Epithelial cell of esophagus (primary cell): Measurements from ENCODE around the genes DENND5B and H3-5.

GRCh38 chr12:29505087-29505950, 7.8 kb upstream of the OVCH1 start:
- RRBS = no CpG with 5 or more reads among the region's 4 CpGs

DNA sequence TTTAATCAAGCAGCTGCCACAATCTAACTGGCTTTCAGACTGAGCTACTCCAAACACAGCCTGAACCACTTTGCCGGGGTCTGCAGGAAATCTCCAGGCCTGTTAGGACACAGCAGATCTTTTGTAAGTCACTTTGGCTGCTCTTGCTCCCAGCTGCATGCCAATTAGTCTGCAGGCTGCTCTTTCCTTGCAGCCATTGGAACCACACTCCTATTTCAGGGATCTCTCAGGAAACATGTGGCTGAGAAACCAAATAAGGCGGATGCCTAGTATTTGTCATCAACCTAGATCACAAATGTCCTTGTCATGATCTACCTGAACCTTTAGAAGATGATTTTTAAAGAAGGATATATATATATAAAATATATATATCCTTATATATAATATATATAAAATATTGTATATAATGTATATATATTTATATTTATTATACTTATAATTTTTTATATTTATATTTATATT, 73.5 kb downstream of the TMTC1 start:
- RRBS = no CpG with 5 or more reads among the region's 2 CpGs

GRCh38 chr12:29782225-29782880, 1.4 kb downstream of the TMTC1 start:
- RRBS = no CpG with 5 or more reads among the region's 16 CpGs

- RRBS = no CpG with 5 or more reads among the region's 6 CpGs
Measured at GRCh38 chr12:30632449-30633216, 63.0 kb downstream of the IPO8 start.

DNA sequence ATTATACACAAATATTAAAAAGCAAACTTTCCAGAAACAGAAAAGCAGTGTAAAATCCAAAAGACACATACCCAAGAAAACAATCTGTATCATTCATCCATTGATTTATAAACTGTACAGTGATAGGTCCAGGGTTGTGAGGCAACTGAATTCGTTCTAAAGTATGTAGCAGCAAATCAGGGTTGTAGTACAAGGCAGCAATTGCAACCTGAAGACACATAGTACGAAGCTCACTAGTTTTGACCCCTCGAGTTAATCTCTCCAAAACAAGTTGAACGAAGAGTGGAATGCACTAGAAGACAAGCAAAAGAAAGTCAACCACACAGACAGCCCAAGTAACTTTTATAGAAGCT, 56.2 kb downstream of the IPO8 start:
- RRBS = no CpG with 5 or more reads among the region's 4 CpGs

DNA sequence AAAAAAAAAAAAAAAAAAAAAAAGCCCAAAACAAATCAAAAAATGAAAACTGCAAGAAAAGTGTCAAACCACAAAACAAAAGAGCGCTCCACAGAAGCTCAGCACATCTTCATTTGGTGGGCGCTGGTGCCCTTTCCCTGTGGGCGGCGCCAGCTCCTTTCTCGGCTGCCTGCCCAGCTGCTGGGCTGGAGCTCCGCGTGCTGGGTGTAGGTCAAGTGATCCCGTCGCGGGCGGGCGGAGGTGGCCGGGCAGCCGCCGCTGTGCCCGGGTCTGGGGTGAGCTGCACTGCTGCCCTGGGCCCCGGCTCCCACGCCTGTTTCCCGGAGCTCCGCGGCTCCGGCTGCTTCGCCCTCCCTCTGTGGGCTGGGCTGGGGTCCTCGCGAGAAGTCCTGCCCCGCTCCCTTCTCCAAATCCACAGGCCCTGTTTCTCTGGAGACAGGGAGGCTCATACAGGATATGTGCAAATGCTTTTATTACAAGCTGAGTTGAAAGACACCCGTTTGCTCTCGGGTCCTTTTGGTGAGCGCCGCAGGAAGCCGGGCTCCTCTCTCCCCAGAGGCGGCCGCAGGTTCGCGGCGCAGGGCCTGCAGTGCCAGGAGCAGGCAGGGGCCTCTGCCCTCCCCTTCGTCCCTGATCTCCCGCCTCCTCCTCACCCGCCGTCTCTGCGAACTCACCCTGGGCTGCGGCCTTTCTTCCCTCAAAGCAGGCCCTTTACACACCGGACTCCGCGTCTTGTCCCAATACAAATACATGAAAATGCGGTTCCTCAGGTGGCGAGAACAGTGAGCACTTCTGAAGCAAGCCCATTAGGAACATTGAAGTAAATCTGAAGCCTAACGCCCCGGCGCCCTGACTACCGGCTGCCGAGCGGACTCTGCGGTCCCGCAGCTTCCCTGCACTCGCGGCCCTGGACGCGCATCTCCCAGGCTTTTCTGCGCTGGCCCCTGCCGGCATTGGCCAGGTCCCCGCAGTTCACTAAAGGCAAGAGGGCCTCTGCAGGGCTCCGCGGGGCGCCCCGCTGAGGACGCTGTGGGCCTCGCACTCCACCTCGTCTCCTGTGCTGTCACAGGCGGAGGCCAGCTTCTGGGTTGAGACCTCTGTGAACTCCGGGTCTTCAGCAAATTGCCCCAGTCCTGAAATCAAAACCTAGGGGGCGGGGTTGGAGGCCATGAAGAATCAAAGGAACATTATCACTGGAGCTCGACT, 68.0 kb upstream of the CAPRIN2 start:
- RRBS = 40% methylated on average over 8 of the region's 73 CpGs

DNA sequence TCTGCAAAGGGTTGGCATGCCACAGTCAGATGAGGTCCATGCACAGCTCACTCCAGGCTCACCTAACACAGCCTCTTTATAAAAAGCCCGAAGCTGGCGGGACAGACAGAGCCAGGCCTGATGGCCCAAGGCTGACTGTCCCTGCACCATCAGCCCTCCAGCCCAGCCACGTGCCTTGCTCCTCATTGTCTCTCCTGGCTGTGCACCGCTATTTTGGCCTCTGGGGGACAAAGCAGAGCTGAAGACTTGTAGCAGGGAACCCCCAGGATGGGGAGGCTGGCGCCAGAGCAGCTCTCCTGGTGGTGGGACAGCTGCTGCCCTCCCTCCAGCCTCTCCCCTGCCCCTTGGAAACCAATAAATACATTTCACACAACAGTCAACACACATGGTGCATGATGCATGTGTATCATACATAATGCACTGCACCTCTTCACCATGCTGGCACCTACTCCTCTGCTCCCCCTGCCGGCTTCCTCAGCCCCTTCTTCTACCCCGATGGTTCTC, 61.6 kb upstream of the DDX11 start:
- RRBS = no CpG with 5 or more reads among the region's 7 CpGs

DNA sequence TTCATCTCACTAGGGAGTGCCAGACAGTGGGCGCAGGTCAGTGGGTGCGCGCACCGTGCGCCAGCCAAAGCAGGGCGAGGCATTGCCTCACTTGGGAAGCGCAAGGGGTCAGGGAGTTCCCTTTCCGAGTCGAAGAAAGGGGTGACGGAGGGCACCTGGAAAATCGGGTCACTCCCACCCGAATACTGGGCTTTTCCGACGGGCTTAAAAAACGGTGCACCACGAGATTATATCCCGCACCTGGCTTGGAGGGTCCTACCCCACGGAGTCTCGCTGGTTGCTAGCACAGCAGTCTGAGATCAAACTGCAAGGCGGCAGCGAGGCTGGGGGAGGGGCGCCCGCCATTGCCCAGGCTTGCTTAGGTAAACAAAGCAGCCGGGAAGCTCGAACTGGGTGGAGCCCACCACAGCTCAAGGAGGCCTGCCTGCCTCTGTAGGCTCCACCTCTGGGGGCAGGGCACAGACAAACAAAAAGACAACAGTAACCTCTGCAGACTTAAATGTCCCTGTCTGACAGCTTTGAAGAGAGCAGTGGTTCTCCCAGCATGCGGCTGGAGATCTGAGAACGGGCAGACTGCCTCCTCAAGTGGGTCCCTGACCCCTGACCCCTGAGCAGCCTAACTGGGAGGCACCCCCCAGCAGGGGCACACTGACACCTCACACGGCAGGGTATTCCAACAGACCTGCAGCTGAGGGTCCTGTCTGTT, 89.7 kb downstream of the DDX11 start:
- RRBS = no CpG with 5 or more reads among the region's 28 CpGs

DNA sequence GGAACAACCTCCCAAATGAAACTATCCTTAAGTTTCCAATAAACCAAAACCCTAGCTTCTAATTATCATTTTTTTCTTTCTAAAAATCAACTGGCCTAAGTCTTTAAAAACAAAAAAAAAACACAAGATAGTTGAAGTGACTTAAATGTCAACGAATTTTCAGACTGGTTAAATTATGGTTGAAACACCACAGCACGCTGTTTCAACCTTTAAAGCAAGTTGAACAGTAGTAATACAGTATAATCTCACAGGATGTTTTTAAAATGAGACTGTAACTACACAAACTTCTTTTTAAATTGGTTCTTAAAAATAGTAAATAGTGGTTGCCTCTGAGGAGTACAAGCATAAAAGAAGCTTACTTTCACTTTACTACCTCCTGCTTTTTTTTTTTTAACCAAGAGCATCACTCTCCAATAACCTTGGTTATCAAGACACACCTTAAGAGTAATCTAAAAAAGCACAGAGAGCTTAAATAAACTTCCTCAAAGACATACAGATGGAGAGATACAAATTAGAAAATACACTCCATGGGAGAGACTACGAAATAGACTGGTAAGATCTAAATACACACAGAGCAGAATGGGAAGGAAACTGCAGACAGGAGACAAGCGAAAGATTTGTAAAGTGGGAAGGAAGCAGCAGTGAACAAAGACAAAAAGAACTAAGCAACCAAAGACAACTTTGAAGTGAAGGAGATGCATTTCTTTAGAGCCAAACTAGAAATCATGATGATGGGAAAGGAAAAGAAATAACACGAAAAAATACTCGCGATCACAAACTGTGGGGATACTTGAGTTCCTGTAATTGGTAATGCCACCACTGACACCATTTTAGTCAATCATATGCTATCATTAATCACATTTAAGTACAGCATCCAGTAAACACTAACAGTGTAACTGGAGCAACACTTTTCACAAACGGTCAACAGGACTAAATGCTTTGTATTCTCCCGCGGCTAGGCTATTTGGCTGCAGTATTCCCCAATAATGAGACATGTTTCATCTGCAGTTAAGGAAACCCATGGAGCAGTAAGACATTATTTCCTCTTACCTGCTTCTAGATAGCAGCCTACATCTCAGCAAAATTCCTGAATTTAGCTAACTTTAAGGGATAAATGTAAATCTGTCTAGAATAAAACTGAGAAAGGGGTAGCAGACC, 8.3 kb downstream of the SINHCAF start:
- RRBS = no CpG with 5 or more reads among the region's 10 CpGs

DNA sequence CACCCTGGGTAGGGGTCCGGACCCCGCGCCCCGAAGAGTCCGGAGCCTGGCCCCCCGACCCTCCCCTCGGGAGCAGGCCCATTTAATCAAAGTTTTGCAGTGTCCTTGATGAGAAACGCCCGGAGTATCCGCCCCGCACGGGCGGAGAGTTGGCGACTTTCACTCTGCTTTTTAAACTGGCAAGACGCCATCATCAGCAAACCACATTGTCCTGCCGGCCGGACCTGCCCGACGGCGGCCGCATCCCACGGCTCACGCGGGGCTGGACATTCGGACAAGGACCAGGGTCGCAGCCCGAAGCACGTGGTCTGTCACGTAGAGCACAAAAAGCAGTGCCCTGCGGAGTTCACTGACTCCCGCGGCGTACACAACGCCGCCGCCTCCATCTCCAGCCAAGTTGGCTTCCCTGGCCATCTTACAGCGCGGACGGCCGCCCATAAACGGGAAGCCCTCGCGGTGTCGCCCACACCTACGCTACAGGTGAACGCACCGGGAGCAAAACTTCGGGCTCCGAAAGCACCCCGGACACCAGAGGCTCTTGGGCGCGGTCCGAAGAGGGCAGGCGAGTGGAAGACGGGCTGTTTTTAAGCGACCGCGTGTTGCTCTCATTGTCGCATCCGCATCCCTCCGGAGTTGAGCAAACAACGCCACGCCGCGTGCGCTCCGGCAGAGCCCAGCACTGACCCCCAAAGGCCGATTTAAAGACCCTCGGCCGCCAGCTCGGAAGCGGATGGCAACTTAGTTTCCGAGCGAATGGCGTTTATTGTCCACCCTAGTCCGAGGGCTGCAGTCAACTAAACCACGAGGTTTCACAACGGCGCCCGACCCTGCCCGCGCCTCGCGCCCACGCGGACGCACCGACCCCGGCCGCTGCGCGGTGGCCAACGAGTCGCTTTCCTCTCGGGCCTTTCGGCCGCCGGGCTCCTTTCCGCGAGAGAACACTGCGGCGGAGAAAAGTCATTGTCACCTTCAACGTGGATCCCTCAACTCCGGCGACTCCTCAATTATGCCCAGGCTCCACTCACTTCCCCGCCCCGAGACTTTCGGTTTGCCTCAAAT, 885 bp downstream of the SINHCAF start:
- RRBS = 2% methylated on average over 35 of the region's 108 CpGs

- RRBS = no CpG with 5 or more reads among the region's 6 CpGs
Measured at GRCh38 chr12:31362791-31363516, 37.0 kb upstream of the SINHCAF start.

DNA sequence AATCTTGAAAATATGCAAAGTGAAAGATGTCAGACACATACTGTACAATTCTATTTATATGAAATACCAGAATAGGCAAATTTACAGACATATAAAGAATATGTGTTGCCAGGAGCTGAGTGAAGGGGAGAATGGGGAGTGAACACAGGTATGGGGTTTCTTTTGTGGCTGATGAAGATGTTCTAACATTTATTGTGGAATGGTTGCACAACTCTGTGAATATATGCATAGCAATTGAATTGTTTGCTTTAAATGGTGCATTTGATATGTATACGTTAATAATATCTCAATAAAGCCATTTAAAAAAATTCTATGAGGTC, 65.6 kb downstream of the DENND5B start:
- RRBS = no CpG with 5 or more reads among the region's 1 CpG

DNA sequence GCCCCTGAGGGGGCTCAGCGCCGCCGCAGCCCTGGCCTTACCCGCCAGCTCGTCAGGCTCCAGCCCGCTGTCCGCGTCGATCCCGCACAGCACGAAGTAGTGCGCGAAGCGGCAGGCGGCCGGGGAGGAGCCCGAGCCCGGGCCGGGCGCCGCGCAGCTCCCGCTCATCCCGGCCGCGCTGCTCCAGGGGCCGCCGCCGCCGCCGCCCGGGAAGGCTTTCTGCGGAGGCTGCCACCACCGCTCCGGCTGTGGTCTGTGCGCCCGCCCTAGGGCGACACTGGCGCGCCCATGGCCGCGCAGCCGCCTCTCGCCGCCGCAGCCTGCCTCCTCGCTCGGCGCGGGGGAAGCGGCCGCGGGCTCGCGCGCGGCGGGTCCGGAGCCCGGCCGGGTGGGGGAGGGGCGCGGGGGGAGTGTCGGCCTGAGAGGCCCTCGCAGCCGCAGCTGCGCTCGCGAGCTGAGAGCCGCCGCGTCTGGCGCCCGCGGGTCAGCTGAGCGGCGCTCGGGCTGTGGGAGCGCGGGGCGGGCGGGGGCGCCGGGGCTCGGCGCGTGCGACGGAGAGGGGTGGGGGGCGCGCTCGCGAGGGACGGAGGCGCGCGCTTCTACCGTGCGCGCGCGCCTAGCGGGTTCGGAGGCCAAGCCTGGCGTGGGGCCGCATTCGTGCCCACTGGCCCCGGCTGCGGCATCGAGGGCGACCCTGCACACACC, at the start of gene DENND5B:
Gene DENND5B (minus strand): TSS at position 472 of the 705 bp plus-strand sequence.
- RRBS = 3% methylated on average over 9 of the region's 111 CpGs

- RRBS = no CpG with 5 or more reads among the region's 1 CpG
Measured at GRCh38 chr12:31755868-31756117, 27.0 kb upstream of the AMN1 start.

GRCh38 chr12:31791628-31792462, at the start of gene H3-5:
Gene H3-5, minus strand, starts transcription at chr12:31792298.
- RRBS = no CpG with 5 or more reads among the region's 50 CpGs

GRCh38 chr12:31960571-31961488, 1.6 kb downstream of the RESF1 start:
- RRBS = no CpG with 5 or more reads among the region's 9 CpGs

- RRBS = no CpG with 5 or more reads among the region's 2 CpGs
Measured at GRCh38 chr12:32272496-32272888, 126.9 kb upstream of the FGD4 start.

GRCh38 chr12:32493143-32494006, 94.0 kb downstream of the FGD4 start:
- RRBS = no CpG with 5 or more reads among the region's 8 CpGs

DNA sequence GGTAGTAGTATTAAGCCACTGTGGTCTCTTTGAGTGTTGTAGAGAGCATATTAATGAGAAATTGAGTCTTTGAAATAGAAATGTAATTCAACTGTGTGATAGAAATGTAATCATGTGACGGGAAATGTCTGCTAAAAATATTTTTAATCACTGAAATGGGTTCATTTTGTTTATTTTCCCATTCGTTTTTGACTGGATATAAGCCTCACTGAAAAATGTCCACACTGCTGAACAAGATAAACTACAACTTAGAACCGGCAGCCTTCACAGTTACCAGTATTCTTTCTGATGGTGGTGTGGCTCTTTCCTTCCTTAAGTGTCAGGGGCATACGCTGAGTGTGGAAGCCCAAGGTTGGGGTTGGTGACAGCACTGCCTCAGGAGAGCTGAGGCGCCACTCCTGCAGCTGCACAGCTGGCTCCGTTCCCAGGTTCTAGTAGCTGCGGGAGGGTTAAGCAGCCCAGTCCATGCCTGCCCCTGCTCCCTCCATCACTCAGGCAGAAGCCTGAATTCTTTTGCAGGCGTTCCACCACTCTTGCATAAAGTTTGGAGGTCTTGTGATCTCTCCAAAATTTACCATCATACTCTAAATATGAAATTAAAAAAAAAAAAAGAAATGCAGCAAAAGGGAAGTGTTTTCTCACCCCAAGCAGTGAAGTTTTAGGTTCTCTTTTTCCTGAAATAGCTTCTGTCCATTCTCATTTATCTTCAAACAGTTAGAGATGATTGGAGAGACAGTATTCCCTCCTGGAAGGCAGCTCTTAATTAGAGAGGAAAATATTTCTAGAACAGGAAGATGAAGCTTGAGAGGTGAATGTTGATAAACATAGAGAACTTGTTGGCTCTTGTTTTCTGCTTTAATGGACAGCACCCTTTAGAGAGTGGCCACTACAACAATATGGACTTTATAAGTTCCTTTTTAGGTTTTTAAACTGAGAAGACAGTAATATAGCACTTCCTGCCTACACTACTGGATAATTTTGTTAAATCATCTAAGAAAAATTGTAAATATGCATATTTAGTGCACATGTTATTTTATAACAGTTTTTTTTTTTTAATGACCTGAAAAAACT, 136.0 kb downstream of the FGD4 start:
- RRBS = no CpG with 5 or more reads among the region's 8 CpGs

GRCh38 chr12:32585260-32586133, 93.6 kb upstream of the DNM1L start:
- RRBS = no CpG with 5 or more reads among the region's 9 CpGs